ENCODE results near the gene LHX3.

GRCh38 chr9:135951709-135952324 is 9.4 kb downstream of the UBAC1 start:
- PRO-cap: no peak

GRCh38 chr9:136009781-136010718 is 48.9 kb upstream of the UBAC1 start:
- PRO-cap: no peak

DNA sequence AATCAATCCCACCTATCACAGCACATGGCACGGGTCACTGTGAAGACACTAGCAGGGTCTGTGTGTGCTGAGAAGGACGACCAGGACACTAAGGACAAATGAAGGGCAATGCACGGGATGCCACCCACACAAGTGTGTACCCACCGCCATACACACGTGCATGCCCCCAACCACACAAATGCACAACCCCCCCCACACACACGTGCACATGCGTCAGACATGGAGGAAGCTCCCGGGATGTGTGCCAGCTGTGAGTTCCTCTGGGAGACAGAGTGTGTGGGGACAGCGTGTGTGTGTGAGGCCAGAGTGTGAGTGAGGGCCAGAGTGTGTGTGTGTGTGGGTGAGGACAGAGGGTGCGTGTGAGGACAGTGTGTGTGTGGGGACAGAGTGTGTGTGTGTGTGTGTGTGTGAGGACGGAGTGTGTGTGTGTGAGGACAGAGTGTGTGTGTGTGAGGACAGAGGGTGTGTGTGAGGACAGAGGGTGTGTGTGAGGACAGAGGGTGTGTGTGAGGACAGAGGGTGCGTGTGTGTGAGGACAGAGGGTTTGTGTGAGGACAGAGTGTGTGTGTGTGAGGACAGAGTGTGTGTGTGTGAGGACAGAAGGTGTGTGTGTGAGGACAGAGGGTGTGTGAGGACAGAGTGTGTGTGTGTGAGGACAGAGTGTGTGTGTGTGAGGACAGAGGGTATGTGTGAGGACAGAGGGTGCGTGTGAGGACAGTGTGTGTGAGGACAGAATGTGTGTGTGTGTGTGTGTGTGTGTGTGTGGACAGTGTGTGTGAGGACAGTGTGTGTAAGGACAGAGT is 62.8 kb upstream of the UBAC1 start:
- PRO-cap: no peak

DNA sequence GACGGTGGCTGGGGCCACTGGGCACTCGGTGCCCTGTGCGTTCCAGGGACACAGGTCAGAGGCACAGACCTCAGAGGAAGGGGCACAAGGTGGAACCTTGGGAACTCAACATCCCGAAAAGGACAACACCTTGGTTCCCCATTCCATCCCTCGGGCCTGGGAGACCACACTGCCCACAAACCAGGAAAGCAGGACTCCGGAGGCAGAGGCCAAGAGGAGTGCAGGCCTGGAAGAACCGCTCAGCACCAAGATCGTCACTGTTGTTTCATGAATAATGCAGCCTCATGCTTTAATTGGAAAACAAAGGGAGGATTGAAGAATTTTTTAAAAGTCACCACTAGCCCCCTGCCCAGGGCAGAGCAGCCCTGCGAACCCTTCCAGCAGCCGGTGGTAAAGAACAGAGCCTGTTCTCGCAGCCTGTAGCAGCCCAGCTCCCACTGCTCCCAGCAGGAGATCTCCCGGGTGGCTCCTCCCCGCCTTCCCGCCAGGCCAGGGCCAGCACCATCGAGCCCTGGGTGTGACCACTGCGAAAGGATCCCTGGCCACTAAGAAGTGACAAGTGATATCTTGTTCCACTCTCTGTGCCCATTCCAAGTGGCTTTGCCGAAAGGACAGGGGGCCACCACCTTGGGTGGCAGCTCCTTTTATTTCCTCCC is 1.9 kb downstream of the NACC2 start:
- PRO-cap: no peak

GRCh38 chr9:136105204-136105871 is 10.2 kb upstream of the NACC2 start:
- PRO-cap: no peak

DNA sequence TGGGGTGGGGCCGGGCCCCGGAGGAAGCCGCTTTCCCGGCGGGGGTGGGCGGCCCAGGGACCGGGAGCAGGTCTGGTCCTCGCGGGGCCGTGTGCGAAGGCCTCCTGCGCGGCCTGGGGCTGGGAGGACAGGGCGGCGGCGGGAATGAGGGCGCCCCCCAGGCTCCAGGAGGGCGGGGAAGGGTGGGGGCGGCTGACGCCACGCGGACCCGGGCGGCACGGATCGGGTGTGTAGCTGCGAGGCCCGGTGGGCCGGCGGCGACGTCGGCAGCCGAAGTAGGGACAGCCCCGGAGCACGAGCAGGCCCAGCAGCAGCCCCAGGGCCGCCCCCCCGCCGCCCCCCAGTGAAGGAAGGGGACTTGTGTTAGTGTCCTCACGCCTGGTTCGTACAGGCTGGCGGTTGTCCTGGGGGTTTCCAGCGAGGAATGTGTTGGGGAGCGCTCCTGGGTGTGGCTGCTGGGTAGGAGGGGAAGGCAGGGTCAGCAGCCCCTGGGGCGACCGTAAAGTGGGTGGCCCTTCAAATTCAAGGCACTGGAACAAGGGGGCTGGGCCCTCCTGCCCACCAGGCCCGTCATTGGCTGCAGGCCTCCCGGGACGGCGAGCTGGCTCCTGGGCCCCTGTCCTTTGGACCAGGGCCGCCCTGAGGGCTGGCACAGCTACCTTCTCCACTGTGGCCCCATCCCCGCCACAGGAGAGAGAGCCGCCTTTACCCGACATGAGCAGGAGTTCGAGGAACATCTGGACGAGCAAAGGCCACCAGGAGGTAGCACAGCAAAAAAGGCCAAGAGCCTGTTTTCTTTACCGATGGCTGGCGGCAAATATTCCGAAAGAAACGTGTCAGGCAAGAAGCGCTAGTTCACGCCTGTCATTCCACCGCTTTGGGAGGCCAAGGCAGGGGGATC is 705 bp upstream of the TMEM250 start:
- PRO-cap: unidirectional peak, plus-strand start at position 249 of the sequence

- PRO-cap: no peak
Measured at GRCh38 chr9:136204875-136205441, at the start of gene LHX3. TSS of gene LHX3 (minus strand) at chr9:136205128.

DNA sequence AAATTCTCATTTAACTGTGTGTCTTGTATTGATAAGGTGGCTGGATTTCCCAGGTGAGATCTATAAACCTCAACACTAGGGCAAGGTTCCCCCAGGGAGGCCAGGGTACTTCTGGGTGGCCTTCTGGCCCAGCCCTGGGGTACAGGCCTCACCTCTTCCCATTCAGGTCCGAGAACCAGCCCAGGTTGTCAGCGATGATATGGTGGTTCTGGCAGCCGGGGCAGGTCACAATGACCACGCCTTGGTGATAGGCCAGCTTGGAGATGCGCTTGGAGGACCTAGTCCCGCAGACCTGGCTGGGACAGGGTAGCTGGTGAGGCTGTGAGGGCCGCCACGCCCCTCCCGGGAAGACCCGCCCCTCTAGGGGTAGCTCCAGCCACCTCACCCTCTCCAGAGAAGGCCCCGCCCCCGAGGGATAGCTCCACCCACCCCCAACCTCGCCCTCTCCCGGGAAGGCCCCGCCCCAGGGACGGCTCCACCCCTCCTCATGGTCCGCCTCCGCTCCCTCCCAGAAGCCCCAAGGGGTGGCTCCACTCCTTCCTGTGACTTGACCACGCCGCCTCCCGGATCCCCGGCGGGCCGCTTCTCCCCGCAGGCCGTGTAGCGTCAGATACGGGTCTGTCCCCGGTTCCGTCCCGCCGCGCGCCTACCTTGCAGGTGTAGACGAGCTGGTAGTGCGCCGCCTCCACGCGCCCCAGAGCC is 556 bp downstream of the DNLZ start:
- PRO-cap: unidirectional peak, plus-strand start at position 533 of the sequence

DNA sequence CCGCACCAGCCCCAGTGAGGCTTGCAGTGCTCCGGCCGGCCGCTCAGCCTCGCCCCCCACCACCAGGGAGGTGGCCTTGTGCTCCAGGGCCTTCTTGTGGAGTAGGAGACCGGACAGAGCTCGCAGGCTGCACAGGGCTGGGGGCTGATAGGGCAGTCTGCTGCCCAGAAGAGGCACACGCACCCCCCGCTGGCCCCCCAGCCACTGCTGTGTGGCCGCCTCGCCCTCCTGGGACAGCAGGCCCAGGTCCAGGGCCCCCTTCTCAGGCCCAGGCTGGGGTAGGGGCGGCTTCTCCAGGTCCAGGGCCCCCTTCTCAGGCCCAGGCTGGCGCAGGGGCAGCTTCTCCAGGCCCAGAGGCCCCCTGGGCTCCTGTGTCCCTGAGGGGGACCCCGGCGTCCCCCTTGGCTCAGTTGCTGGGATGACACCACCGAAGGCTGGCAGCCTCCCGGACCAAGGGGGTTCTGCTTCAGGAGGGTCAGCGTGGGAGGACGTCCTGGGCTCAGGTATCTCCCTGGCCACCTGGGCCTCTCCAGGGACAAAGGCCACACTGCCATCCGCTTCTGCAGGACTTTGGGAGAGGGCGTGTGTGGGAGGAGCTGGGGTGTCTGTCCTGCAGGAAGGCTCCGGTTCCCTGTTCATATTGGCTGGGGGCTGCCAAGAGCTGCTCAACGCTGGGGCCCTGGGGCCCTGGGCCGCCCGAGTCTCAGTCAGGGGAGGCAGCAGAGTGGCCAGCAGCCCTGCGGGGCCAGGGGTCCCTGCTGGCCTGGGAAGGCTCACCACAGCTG is 4.5 kb upstream of the CARD9 start:
- PRO-cap: no peak

- PRO-cap: no peak
Measured at GRCh38 chr9:136473890-136474900, 8.6 kb downstream of the SEC16A start.

- PRO-cap: no peak
Measured at GRCh38 chr9:136510079-136510934, 27.5 kb upstream of the SEC16A start.

GRCh38 chr9:136515328-136516401 is 30.2 kb downstream of the NOTCH1 start:
- PRO-cap: no peak

DNA sequence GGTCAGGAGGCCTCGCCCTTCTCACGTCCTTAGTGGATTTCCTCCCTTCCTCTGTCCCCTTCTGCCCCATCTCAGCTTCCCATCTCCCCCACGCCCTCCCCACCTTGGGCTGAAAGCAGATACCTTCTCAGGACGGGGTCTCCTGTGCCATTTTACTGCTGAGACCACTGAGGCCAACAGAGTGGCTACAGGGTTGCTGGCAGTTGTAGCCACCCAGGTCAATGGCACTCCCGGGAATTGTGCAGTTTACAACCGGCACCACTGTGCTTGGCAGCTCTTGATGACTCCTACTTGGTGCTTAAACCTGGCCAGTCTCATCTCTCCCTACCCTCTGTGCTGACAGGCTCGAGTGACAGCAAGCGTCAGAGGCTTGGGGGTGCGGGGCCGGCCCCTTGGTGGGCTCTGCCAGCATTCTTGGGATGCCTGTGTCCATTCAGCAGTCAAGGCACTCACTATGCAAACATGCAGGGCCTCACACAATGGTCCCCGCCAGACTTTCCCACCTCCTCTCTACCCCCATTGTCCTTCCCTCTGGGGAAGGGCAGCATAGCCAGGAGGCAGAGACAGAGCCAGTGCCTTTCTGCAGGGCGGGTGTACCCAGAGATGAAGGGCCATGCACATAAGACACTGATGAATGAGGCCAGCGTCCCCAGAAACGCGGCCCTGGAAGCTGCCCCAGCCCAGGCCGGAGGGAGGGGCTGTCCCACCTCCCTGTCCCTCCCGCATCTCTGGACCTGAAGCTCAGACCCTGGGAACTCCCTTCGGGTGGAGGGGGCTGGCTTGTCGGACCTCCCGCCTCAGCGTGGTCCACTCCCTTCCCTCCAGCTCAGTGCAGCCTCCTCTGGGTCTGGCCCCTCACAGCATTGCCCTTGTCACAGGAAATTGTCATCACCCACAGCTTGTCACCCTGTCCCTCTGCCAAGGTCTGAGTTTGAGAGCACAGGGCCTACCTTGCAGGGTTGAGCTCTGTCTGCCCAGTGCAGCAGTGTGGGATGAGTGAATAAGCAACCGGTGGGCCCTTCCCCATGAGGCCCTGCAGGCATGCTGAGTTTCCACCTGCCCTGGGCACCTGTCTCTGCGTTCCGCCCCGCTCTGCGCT is 26.3 kb upstream of the NOTCH1 start:
- PRO-cap: no peak

DNA sequence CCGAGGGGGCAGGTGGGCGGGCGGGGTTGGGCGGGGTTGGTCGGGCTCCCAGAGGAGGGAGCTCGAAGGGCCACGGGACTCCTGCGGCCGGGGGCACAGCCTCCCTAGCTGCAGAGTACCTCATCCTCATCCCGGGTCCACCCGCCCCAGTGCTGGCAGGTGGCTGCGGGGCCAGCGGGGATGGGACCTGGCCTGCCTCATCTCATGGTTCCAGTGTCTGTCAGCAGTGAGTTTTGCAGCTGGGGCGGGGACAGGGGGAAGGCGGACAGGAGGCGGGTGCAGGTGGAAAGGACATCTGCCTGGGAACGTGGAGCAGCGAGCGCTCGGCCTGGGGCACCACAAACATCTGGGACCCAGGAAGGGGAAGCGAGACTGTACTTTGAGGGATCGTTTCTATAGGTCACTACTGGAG is 56.3 kb upstream of the NOTCH1 start:
- PRO-cap: no peak

GRCh38 chr9:136610585-136611017 is 52.1 kb upstream of the EGFL7 start:
- PRO-cap: no peak

- PRO-cap: no peak
Measured at GRCh38 chr9:136646252-136646969, 16.3 kb upstream of the EGFL7 start.

DNA sequence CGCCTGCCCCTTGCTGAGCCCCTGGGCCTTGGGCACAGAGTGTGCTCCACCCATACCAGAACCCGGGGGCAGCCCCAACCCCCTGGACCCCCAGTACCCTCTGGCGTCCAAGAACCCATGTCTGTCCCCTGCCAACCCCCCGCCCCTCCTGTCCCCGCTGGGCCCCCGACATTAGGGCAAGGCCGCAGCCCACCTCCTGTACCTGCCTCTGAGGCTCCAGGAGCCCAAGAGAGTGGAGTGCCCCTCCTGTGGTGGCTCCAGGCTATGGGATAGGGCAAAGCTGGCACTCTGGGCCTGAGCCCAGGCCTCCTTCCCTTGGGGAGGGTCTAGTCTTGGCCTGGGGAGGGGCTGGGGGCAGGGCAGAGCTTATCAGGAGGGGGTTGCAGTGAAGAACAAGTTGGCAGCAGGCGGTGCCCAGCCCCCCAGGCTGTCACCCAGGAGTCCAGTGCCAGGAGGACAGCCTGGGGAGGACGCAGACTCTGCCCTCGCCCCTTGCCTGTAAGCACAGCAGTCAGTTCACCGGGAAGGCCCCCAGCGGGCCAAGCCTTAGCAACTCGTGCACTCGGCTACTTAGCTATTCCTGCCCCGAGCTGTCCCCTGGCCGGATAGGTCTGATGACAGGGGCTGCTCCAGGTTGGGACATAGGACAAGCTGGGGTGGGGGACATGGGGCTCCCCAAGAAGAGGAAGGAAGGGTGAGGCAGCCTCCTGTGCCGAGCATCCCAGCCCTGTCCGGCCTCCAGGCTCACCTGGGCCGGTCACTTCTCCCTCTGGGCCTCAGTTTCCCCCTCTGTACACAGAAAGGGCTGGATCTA is 2.4 kb upstream of the EGFL7 start:
- PRO-cap: no peak

DNA sequence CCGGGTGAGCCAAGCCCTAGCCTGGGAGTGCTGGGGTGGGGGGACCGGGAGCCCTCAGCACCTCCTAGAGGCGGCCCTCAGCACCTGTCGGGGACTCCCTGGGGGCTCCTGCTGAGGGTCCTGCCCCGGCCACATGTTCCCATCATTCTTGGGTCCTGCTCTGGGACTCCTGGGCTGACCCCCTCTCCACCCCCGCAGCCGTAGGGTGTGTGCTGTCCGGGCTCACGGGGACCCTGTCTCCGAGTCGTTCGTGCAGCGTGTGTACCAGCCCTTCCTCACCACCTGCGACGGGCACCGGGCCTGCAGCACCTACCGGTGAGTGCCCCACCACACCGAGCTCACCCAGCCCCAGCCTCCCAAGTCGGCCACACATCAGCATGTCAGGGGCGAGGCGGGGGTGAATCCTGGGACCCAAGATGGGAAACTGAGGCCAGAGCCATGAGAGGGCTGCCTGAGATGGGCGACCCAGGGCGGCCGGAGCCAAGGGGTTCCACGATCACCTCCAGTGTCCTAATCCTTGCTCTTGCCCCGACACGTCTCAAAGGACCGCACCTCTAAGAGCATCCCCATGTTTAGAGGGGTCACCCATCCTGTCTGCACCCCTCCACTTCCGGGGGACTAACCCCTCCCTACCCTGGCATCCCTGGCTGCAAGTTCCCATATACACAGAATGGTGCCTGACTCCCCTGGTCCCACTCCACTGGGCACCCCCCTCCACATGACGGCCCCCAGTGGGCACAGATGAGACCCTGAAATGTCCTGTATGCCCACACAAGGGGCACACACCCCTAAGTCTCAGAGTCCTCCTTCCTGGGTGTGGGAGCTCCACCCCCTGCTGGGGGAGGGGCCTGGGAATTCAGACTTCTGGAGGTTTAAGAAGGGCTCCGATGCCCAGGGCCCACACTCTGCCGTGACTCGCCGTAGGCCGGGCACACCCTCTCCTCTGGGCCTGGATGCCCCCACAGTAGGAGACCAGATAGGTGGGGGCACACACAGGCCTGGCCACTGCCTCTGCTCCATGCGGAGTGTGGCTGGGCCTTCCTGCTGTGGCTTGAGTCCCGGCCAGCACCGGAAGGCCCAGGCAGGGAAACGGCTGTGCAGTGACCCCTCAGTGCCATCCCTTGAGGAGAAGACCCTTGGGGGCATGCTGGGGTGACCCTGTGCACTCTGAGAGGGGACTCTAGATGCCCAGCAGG is 6.0 kb downstream of the EGFL7 start:
- PRO-cap: no peak

DNA sequence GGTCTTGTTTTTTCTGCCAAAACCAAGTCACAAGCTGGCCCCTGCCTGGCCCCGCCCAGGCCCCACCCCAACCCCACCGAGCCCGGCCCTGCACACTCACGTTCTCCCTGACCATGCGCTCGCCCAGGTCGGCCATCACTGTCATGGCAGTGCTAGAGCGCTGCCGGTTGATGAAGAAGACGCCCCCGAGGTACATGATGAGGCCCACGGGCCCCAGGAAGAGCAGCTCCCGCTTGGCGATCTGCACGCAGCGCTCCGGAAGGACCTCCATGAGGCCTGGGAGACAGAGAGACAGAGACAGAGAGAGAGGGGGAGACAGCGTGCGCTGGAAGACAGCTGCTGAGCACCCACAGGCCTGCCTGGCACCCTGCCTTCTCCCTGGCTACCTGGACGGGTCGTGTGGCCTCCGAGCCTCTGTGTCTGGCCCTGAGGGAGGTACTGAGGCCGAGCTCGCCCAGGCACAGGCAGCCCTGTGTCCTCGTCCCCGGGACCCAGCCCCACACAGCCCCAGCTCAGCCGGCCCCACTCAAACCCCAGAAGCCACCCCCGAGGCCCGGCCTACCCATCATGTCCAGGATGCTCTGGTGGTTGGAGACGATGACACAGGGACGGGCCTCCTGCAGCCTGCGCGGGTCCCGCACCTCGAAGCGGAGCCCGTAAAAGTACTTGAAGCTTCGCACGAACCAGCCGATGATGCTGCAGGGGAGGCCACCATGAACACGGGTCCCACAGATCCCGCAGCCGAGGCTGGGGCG is 10.2 kb downstream of the AGPAT2 start:
- PRO-cap: no peak

- PRO-cap: bidirectional peak, plus-strand start at chr9:136679653, minus-strand start at chr9:136679499
Measured at GRCh38 chr9:136679132-136680058, 7.9 kb downstream of the AGPAT2 start.

Data from gallbladder (tissue), 1 donor.